ENCODE measurements around the gene RTN4R.

DNA sequence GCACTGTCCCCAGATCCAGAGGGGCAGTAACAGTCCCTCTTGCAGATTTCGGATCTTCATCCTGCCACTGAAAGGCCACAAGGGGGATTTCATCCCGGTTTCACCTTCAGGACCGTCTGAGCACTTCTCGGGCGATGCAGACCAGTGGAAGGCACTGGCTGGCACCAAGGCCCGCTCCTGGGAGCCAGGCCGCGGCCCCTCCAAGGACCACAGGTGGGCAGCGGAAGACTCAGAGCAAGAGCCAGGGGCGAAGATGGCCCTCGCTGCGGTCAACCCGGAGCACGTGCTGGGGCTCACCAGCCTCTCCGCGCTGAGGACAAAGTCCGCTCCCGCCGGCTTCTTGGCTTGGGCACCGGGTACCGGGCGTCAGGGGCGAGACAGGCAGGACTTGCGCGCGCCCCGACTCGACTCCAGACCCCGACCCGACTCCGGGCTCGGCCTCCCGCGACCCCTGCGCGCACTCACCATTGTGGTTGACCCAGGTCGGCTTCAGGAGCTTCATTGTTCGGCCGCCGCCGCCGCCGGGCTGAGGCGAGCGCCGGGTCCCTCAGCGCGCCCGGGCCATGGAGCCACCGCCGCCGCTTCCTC is 464 bp downstream of the HIRA start:
- PRO-cap = no peak

- PRO-cap = no peak
Measured at GRCh38 chr22:19483404-19484102, 3.8 kb downstream of the CDC45 start.

- PRO-cap = no peak
Measured at GRCh38 chr22:19603591-19603993, 79.4 kb upstream of the CLDN5 start.

- PRO-cap = no peak
Measured at GRCh38 chr22:19603994-19604212, 79.7 kb upstream of the CLDN5 start.

- PRO-cap = no peak
Measured at GRCh38 chr22:19614891-19615712, 90.9 kb upstream of the CLDN5 start.

DNA sequence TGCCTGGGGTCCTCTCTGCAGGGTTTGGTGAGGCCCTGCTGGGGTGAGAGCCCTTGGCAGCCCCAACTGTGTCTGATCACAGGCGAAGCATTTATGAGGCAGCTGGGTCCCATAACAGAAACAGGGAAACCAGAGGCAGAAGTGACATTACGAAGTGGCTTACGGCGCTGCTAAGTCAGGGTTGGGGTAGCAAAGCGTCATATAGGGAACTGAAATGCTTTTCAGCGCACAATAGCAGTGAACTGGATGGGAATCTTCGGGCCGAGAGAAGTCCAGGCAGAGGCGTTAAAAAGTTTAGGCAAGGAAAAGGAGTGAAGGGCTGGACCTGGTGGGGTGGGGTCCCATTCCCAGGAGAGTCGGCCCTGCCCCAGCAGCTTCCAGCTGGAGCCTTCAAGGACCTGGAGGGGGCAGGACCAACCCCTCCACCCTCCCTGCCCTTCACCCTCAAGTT is 92.1 kb upstream of the SEPTIN5 start:
- PRO-cap = no peak

DNA sequence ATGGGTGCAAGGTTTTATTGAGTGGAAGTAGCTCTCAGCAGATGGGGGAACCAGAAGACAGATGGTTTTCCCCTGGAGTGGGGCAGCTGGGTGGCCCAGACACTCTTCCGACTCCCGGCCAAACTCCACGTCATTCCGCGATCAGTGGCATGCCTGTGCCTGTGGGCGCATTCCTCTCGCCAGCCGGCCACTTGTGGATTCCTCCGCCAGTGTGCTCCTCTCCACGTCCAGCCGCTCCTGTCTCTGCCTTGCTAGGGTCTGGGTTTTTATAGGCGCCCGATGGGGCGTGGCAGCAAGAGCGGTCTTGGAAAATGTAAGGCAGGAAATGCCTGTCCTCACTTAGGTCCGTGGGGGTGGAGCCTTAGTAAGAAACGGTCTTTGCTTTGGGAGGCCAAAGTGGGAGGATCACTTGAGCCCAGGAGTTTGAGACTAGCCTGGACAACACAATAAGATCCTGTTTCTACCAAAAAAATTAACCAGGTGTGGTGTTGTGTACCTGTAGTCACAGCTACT is 81.6 kb upstream of the SEPTIN5 start:
- PRO-cap = no peak

- PRO-cap = no peak
Measured at GRCh38 chr22:19721657-19722164, 1.6 kb upstream of the GP1BB start.

- PRO-cap = no peak
Measured at GRCh38 chr22:19749861-19750338, 10.7 kb upstream of the TBX1 start.

GRCh38 chr22:19758371-19759004 is 2.1 kb upstream of the TBX1 start:
- PRO-cap = unidirectional peak, plus-strand start at chr22:19758768

GRCh38 chr22:19848271-19849465 is 6.0 kb downstream of the GNB1L start:
- PRO-cap = bidirectional peak, plus-strand start at chr22:19849075, minus-strand start at chr22:19848985

DNA sequence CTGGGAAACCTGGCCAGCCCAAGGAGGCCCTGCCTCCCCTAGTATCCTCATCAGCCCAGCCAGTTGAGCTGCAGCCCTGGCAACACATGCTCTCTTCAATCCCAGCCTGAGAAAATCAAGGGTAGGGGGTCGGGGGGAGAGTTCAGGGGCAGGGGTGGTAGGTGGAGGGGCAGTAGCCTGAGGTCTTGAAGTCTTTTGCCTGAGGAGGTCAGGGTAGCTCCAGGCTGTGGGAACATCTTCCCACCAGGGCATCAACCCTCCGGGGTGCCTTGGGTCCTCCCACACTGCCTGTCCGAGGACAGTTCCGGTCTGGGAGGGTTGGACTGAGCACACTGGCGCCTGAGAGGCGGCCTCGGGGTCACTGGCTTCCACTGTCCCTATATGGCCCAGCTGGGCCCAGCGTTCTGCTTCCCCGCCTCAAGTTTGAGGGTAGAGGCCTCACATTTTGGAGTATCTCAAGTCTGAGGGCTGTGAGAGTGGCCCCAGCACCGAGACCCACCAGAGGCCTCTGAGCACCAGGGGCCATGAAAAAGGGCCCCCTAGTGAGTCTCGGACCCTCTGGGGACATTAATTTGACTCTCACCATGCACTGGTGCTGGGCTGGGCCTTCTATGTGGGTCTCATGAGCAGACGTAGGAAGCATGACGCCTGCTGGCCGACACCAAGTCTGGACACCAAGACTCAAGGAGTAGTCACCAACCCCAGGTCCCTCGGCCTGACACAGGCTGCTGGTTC is 27.7 kb downstream of the ARVCF start:
- PRO-cap = no peak

GRCh38 chr22:20089769-20090447 is 9.9 kb downstream of the DGCR8 start:
- PRO-cap = no peak

DNA sequence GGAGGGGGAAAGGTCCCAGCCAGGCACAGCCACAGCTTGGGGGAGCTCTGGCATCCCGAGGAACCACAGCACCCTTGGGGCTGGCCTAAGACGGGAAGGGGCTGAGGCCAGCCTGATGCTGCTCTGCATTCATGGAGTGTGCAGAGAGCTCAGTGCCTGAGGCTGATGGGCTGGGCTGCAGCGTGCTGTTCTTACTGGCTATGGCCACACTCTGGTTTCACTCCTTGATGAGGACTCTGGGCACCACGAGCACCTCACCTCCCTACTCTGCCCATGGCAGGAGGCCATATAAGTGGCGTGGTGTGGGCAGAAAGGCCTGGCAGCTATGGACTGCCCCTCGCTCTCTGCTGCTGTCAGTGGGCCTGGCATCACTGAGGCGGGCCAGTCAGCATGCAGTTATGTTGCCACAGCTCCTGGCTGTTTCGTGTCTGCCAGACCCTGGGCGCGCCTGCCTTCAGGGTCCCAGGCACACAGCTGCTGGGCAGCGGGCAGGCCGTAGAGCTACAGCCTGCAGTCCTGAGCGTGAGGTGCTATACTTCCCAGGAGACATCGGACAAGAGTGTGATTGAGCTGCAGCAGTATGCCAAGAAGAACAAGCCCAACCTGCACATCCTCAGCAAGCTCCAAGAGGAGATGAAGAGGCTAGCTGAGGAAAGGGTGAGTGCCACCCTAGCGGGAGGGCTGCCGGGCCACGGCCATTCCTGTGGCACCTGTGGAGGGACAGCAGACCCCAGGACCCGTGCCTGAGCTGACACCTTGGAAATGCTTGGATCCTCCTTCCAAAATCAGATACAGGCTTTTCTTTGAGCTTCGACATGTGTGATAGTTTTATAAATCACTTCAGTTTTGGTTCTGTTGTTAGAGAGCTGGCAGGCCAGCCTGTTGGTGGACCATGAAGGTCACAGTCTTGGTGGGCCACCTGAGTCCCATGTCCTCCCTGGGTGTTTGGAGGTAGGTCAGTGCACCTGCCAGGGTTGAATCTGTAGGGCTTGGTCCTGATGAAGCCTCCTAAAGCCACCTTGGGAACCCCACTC is 7.2 kb upstream of the RANBP1 start:
- PRO-cap = no peak

- PRO-cap = no peak
Measured at GRCh38 chr22:20110742-20111848, 4.8 kb upstream of the RANBP1 start.

DNA sequence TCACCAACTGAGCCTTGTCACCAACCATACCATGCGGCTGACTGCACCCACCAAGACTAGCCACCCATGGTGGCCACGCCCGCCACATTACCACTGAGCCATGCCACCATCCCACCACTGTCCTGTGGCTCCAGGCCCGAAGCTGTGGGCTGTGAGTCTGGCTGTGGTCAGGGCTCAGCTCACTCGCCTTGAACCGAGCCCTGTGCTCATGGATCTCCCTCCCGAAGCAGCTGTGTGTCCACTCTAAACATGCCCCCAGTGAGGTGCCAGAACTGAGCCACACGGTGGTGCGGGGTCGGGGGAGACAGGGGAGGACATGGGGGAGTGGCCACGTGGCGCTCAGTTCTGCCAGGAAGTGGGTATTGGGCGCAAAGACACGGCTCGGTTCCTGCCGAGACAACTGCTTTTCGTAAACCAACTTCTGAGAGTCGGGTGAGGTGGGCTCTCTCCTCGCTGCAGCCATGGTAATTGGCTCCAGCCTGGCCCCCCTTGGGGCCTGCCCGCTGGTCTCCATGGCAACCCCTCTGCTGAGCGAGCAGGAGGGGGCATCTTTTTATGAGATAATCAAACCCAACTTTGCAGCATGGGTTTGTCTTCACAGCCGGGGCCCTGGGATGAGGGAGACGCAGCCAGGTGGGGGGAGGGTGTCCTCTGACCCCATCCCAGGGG is 23.1 kb downstream of the RTN4R start:
- PRO-cap = no peak

DNA sequence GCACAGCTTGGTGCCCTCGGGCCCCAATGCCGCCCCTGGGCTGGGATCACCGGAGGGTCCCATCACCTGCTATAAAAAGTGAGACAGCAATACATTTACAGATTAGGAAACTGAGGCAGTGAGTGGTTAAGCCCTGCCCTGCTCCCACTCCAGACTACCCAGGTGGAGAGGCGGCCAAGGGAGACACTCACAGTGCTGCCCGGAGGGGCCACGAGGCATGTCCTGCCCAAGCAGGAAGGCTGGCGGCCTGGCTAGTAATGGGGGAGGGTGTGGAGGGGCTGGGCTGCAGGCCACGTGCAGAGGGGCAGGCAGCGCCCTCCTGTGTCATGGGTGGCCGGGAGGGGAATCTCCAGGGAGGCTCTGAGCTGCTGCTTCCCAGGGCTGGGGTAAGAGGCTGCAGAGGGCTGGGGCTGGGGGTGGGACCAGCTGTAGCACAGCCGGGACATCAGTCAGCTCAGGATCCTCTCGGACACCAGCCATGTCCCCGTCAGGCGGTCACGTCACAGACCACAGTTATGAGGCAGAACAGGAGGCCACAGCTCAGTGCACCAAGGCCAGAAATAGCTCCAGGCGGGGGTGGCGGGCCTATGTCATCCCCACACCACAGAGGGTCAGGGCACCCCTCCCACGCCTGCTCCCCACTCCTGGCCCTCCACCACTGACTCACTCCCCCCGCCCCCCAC is 21.2 kb downstream of the RTN4R start:
- PRO-cap = no peak

GRCh38 chr22:20267595-20268751 is at the start of gene RTN4R:
RTN4R (minus strand) TSS chr22:20268318.
- PRO-cap = bidirectional peak, plus-strand start at chr22:20268315, minus-strand start at chr22:20268315

- PRO-cap = no peak
Measured at GRCh38 chr22:20313429-20313914, 6.4 kb downstream of the DGCR6L start.

- PRO-cap = no peak
Measured at GRCh38 chr22:20551903-20552919, 44.8 kb downstream of the MED15 start.